ENCODE results near the gene SPO11.

GRCh38 chr20:56799111-56799874 lies 170.2 kb downstream of the TFAP2C start:
- RRBS, result no CpG with 5 or more reads among the region's 3 CpGs

GRCh38 chr20:57205476-57206071 lies 60.9 kb downstream of the BMP7 start:
- RRBS, result no CpG with 5 or more reads among the region's 12 CpGs

DNA sequence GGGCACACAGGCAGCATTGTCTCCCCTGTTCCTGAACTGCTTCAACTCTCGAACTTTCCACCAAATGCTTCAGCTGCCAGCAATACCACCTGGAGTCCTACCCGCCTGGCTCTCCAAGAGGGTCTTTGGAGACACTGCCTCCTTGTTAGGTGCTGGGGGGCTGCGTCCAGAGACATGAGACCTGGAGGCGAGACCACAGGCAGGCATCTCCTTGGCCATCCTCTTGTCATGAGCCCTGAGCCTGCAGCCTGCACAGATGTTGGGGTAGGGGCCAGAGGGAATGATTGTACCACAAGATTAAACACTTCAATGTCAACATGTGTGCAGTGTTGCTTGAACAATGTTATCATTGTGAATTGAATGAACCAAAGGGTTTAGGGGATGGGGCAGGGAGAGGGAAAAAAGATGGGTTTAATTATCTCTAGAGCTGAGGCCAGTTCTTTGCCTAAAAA lies 24.9 kb downstream of the BMP7 start:
- RRBS, result no CpG with 5 or more reads among the region's 4 CpGs

GRCh38 chr20:57317767-57318666 lies 11.6 kb upstream of the SPO11 start:
- RRBS, result no CpG with 5 or more reads among the region's 19 CpGs

- RRBS, result no CpG with 5 or more reads among the region's 40 CpGs
Measured at GRCh38 chr20:57329489-57330066, at the start of gene SPO11. Gene SPO11 (plus strand): TSS chr20:57329803.

DNA sequence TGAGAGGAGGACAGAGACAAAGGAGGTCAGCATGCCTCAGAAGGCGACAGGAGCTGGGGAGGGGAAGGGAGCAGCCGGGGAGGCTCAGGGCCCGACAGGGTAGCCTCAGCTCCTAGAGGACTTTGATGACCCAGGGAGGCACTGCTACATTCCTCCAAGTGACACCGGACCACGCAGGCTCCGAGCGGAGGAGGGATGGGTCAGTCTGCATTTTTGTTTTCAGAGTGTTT lies 7.8 kb downstream of the RBM38 start:
- RRBS, result 95% methylated on average over 3 of the region's 7 CpGs

- RRBS, result no CpG with 5 or more reads among the region's 13 CpGs
Measured at GRCh38 chr20:57433363-57434117, 42.3 kb downstream of the RBM38 start.

DNA sequence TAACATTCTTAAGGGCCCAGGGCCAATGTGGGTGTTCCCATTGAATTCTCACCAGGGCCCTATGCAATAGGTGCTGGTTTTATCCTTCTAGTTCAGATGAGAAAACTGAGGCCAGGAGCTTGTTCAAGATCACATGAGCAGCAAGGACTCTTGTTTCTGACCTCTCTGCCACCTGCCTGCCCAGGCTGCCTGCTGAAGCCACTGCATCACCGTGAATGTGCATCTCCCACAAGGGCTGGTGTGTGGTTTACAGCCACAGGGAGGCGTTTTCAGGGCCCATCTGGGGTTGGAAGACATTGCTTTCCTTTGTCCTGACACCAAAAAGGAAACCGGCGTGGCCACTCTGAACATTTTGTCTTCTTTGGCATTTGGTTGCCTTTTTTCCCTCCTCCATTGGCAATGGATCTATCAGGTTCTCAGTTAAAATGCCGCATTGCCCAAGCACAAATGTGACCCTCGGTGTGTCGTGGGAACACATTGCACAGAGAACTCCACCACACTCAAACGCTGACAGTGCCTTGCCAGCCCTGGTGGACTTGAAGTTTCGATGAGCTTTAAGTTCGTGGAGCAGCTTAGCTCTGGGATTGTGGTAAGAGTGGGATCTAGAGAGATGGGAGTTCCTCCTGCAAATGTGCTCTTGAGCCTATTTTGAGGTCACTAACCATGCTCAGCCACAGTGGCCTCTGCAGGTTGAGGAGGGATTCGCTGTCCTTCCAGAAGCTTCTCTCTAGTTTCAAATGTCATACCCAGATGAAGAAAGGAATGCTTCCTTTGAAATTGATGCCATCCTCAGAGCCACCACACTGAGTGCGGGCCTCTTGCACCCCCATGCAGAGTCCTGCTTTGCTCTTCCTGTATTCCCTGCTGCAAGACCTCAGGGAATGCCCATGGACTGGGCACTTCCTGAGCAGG lies 14.9 kb upstream of the PCK1 start:
- RRBS, result no CpG with 5 or more reads among the region's 12 CpGs

DNA sequence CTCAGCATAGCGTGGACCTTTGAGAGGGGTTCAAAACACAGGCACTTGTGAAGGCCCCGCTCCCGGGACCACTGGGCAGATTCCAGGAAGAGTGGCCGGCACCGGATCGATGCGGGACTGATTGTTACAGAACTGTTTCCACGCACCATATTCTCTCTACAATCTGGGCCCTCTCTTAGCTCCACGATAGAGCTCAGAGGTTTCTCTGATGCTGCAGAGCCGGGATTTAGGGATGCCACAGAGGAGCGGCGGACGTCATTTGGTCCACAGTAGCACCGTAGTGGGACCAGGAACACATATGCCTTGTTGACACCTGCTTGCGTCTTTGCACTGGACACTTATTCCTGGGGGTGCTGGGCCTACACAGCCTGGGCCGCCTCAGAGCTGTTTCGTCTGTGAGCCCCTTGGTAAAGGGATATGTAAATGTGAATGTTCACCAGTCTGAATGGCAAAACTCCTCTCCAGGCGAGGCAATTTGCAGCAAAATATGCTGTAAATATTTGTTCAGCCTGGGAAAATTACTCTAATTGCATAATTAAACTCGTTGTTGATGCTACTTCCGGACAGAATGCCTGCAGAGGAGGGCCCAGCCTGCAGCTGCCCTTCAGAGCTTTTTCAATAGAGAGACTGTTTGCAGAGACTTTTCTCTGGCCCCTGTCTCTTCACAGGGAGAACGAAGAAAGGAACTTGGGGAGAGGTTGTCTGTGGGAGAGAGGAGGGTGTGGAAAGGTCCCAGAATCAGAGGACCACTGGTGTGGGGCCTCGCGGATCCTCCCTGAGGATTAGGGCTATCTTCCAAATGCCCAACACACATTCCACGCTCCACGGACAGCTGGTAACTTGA lies 9.4 kb downstream of the PCK1 start:
- RRBS, result 98% methylated on average over 4 of the region's 25 CpGs

- RRBS, result 97% methylated on average over 13 of the region's 34 CpGs
Measured at GRCh38 chr20:57672081-57672719, 37.6 kb downstream of the PMEPA1 start.

DNA sequence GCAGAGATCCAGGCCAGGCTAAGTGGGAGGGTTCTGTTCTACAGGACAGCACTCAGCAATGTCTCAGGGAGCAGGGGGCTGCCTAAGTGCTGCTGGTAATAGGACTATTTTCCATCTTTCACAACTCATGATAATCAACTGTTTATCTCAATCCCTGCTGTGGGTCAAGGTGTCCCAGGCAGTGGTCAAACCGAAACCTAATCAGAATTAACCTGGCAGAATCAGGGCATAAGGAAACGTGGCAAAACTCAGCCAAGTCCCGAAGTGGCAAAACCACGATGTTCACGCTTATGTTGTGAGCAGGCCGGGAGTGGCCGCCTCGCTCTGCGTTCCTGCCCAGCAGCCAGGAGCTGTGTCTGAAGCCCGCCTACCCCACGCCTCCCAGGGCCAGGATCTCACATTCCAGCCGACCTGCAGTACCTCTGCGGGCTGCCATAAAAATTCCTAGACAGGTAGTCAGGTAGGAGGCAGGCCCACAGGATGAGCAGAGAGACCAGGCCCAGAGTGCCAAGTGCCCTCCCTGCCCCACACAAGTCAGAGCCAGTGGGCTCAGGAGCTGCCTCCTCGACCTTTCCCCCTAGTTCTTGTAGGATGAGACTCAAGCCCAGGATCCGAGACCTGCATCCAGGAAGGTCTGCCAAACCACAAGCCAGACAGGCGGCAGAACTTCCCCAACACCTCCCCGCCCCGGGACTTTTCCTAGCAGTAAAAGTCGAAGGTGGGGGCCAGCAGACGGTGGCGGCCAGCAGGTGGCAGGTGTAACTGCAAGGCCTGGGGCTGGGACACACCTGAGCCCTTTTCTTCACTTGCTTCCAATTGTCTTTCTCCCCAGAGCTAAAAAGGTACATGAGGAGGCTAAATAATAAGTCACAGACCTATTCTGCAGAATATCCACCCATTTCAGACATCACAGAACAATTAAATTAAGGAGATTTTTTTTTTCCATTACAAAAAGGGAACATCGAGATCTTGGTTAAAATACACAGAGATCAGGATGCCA lies 16.7 kb downstream of the PMEPA1 start:
- RRBS, result no CpG with 5 or more reads among the region's 22 CpGs

DNA sequence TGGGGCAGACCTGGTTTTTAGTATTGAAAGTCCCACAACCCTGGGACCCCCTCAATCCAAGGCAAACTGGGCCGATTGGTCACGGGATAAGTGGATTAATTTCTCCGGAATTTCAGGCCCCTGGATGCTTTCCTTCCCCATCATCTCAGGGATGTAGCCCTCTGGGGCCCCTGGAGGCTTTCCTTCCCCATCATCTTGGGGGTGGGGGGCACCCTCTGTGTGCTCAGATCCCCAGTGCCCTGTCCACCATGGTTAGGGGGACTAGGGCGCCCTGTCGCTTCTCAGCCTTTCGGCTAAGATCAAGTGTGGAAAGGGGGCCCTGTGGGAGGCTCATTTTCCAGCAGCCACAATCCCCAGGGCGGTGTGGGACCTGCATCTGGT lies 64.1 kb upstream of the PMEPA1 start:
- RRBS, result no CpG with 5 or more reads among the region's 7 CpGs

- RRBS, result no CpG with 5 or more reads among the region's 6 CpGs
Measured at GRCh38 chr20:57957613-57957940, 193.1 kb upstream of the C20orf85 start.

- RRBS, result no CpG with 5 or more reads among the region's 4 CpGs
Measured at GRCh38 chr20:58074186-58074562, 76.5 kb upstream of the C20orf85 start.

DNA sequence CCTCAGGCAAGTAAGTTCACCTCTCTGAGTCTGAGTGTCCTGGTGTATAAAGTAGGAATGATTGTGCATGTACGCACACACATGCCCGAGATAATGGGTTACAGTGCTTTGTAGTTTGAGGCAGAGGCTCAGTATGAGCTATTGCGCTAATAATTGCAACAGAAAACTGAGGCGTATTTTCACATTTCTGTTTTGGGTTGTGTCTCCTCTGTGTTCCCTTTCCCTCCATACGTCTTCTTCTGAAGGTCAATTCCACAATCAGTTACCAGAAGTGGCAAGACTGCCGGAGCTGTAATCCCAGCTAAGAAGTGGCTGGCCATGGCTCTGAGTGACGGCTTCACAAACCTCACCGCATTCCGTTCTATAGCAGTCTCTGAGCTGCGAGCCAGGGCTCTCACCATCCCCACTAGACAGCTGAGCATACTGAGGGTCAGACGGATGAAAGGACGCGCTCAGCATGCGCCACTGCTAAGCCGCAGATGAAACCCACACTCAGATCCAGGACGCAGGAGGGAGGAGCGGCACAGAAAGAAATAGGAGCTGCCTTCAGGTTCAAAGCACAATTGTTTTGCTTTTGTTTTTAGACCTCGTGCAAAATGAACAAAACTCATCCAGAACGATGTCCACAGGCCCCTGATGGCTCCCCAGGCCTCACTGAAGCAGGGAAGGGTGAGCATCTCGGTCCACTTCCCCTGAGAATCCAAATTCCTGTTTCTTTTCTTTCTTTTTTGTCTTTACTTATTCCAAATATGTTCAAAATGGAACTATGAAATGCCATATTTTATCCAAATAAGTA lies 20.1 kb upstream of the C20orf85 start:
- RRBS, result no CpG with 5 or more reads among the region's 20 CpGs

DNA sequence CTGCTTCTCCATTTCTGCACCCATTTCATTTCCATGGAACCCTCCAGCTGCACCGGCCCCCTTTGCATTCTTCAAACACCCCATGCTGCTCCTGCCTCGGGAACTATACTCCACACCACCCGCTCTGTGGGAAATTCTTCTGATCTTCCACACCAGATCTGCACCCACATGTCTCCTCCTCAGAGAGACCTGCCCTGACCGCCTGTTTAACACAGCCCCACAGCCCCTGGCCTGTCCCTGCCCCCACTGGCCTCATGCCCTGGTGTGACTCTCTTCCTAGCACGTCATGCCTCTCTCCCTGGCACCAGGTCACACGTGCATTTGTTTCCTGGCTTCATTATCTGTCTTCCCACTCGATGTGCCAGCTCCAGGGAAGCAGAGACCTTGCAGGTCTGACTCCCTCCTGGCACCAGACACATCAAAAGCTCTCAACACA lies 1.8 kb upstream of the C20orf85 start:
- RRBS, result no CpG with 5 or more reads among the region's 7 CpGs

DNA sequence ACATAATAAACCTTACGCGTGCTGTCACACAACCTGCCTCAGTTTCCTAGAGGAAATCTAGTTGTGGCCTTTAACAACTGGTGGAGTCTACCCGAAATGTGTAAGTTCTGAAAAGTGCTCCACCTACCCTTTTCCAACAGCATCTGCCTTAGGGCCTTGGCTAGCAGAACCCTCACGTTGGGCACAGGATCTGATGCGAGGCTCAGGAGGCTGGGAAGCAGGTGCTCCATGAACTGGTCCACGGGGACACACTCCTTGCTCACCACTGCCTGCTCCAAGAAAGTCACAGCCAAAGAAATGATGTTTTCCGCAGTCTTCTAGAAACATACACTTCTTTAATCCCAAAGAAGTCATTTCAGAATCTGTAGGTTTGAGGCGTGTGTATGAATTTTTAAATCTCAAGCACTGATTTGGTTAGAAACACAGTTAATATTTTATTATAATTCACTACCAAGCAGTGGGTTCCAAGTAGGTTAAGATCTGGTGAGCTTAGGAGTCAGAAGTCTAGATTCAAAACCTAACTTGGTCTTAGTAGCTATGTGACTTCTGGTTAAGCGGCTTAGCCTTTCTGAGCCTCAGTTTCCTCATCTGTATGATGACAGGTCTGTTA lies 4.2 kb upstream of the ANKRD60 start:
- RRBS, result no CpG with 5 or more reads among the region's 9 CpGs

GRCh38 chr20:58408491-58409348 lies 19.7 kb downstream of the VAPB start:
- RRBS, result no CpG with 5 or more reads among the region's 6 CpGs

DNA sequence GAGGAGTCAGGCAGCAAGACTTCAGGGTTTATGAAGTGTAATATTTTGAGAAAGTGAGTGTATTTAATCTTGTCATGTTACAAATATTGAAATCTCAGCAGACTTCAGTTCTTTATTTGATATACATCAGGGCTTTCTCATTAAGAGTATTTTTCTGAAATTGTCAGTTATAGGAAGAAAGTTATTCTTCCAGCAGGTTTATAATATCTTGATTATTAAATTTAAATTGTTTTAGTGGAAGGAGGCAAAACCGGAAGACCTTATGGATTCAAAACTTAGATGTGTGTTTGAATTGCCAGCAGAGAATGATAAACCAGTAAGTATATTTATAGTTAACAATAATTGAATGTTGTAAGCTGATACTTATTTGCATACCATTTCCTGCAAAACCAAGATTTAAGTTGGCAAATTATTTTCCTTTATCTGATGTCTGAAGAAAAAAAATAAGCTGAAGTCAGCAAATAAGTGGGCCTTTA lies 49.7 kb downstream of the VAPB start:
- RRBS, result no CpG with 5 or more reads among the region's 1 CpG

DNA sequence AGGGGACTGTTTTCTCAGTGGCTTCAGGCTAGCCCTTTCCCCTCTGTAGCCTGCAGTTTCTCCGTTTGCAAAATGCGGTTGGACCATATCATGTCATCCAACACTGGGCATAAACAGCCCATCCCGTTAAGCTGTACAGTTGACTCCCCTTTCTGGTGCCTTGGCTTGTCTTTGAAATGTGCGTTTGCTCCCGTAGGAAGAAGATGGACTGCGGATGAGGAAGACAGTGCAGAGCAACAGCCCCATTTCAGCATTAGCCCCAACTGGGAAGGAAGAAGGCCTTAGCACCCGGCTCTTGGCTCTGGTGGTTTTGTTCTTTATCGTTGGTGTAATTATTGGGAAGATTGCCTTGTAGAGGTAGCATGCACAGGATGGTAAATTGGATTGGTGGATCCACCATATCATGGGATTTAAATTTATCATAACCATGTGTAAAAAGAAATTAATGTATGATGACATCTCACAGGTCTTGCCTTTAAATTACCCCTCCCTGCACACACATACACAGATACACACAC lies 54.9 kb downstream of the VAPB start:
- RRBS, result no CpG with 5 or more reads among the region's 8 CpGs